Parotid gland (tissue), 1 donor: ENCODE measurements around a stretch of chr14.

- PRO-cap, result no peak
Measured at GRCh38 chr14:105410931-105412274, 8.2 kb upstream of the MTA1 start.

DNA sequence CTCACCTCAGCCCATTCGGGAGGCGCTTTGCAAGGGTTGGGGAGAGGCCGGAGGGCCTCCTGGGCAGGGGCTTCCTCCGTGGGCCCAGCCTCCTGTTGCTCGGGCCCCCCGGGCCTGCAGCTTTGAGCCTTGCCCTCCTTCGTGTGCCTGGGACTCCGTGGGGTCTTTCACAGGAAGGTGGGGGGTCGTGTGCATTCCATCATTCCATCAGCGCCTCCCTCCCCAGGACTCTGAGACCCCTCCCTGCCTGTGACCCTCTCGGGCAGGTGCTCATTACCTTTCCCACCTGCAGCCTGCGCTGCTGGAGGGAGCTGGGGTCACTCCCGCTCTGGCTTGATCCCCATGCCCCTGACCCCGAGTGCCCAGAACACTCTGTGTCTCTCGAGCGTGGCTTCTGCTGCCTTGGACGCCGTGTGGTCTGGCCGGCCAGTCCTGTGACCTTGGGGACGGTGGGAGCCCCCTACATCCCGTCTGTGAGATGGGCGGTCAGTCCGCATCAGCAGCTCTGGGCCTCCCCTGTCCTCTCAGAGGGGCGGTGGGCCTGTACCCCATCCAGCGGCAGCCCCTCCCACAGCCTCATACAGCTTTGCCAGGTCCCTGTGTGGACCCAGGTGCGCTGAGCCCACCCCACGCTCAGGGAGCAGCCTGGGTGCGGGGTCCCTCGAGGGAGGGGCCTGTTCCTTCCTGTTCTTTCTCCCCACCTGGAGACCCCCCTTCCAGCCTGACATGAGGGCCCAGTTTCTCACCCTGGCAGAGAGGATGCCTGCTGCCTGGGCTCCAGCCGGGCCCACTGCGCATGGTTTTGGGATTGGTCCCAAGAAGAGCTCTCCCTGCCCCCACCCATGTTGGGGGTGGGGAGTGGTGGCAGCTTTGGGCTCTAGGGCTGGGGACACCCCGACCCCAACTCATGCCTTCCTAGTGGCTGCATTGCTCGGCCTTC is 1.3 kb downstream of the MTA1 start:
- PRO-cap, result no peak

GRCh38 chr14:105470740-105471423 is 3.7 kb upstream of the CRIP2 start:
- PRO-cap, result no peak

- PRO-cap, result unidirectional peak, minus-strand start at chr14:105528504
Measured at GRCh38 chr14:105527759-105528841, 1.7 kb downstream of the TMEM121 start.

- PRO-cap, result no peak
Measured at GRCh38 chr14:105687679-105688619, 161.6 kb downstream of the TMEM121 start.

- PRO-cap, result no peak
Measured at GRCh38 chr14:105855322-105856460, 329.3 kb downstream of the TMEM121 start.

DNA sequence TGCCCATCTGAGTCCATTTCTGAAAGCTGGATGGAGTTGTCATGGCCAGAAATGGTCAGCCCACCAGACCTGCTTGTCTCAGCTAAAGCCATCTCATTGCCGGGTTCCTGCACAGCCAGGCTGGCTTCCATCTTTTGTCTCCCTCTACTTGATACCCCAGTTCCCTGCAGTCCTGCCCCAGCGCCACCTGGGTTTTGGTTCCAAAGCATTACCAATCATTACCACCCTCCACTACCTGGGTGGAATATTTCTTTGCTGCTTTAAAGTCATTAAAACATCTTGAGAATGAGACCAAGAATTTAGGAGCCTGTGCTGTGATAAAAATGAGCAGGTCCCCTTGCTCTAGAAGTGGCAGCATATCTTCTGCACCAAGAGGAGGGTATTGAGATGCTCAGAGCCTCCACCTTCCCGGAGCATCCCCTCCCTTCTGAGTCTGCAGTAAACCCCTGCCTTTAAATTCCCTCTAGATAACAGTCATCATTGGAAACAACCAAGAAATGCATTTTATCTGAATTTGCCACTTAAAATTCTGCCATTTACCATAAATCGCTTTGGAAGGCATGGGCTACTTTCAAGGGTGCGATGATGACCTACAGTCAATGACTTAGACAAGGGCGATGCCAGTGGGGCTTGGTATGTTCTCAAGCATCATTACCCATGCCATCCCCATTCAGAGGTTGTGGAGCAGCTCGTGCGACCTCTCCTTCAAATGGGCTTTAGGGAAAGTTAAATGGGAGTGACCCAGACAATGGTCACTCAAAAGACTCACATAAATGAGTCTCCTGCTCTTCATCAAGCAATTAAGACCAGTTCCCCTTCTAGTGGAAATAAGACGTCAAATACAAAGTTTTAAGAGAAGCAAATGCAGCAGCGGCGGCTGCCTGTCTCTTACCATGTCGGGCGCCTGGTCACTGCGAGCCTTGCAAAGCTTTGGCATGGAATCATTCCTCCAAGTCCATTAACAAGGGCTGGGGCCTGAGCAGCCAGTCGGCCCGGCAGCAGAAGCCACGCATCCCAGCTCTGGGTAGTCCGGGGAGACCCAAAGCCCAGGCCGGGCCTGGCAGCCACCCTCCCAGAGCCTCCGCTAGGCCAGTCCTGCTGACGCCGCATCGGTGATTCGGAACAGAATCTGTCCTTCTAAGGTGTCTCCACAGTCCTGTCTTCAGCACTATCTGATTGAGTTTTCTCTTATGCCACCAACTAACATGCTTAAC is 334.4 kb downstream of the TMEM121 start:
- PRO-cap, result no peak

GRCh38 chr14:105898493-105899149 is 372.2 kb downstream of the TMEM121 start:
- PRO-cap, result no peak

DNA sequence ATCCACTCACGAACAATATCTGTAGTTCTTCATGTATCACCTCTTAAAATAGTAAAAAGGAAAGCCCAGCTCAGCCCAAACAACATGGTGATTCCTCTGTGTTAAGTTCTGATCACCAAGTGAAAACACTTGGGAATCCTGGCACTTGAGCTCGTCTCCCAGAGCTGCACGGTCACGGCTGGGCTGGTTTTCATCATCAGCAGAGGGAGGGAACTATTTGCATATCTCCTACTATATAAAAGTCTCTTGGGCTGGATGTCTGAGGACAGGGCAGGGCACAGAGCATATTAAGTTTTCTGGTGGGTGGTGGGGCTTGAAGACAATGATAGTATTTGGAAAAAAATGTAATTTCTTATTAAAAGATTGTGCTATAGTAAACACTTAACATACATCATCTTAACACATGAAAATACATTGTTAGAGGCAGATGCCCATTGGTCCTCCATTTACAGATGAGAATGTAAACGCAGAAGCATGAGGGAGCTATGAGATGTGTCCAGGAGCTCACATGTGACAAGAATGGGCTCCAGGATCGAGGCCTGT is 870.7 kb downstream of the TMEM121 start:
- PRO-cap, result no peak

- PRO-cap, result no peak
Measured at GRCh38 chr14:106511478-106512021, 985.2 kb downstream of the TMEM121 start.

DNA sequence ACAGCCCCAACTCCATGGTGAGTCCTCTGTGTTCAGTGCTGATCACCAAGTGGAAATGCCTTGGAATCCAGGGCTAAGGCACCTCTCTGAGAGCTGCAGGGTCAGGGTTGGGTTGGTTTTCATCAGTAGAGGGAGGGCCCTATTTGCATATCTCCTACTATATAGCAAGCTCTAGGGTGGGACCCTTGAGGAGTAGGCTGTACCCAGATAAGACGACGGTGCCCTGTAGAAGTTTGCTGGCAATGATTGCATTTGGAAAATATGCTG is 1011.8 kb downstream of the TMEM121 start:
- PRO-cap, result no peak

DNA sequence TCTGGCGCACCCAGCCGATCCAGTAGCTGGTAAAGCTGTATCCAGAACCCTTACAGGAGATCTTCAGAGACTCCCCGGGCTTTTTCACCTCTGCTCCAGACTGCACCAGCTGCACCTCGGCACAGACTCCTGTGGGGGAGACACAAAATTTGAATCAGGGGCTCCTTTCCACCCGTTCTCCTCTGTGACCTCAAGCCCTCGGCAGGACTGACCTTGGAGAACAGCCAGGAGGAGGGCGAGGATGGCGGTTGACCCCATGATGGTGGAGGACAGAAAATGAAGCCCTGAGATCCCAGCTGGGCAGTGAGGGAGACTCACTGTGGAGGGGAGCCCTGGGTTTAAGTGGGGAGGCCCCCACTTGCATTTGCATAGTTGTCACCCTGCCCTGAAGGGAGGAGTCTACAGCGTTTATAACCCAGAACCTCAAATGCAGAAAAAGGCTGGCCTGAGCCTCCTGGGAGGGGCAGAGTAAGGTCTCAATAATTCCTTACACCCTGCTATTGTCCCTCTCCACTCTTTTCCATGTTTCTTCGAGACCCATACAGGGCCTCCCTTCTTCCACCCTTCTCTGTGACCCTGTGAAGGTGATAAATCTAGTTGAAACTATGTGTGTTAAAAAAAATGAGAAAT is 1052.7 kb downstream of the TMEM121 start:
- PRO-cap, result no peak

GRCh38 chr14:106675335-106675768 is 1149.0 kb downstream of the TMEM121 start:
- PRO-cap, result no peak

DNA sequence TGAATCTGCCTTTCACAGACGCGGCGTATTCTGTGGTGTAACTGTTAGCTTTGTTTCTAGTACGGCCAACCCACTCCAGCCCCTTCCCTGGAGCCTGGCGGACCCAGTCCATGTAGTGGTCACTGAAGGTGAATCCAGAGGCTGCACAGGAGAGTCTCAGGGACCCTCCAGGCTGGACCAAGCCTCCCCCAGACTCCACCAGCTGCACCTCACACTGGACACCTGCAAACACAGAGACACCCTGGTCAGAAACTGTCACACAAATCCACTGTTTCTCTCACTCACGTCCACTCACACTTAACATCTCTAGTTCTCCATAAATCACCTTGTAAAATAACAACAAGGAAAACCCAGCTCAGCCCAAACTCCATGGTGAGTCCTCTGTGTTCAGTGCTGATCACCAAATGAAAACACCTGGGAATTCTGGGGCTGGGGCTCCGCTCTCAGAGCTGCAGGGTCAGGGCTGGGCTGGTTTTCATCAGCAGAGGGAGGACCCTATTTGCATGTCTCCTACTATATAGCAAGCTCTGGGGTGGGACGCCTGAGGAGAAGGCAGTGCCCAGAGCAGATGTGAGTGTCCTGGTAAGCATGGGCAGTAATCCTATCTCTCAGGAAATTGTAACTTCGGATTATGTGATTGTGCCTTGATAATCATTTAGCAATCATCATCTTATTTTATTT is 1264.5 kb downstream of the TMEM121 start:
- PRO-cap, result no peak

GRCh38 chr14:106813389-106813963 is 1287.1 kb downstream of the TMEM121 start:
- PRO-cap, result no peak

DNA sequence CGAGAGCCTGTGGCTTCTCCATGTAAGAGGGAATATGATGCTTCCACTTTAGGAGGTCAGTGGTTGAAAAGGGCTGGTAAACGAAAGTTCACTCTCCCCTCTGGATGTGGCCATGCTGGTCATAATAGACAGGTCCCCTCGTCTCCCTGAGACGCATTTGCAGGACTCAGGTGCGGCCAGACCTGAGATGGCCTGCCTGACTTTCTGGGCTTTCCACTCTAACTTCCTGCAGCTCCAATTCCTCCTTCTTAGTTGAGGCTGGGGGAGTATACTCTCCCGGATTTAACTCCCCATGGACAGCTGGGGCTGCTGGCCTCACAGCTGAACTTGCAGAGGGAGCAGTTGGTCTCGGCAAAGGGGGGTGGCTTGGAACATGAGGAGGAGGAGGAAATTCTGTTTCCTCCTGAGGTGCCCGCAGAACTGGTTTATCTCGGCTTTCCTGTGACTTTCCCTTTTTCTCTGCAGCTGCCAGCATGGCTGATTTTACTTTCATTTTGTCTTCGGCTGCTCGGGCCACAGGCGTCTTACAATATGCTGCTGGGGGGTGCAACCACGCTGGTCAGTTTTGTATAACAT is 1317.4 kb downstream of the TMEM121 start:
- PRO-cap, result no peak

DNA sequence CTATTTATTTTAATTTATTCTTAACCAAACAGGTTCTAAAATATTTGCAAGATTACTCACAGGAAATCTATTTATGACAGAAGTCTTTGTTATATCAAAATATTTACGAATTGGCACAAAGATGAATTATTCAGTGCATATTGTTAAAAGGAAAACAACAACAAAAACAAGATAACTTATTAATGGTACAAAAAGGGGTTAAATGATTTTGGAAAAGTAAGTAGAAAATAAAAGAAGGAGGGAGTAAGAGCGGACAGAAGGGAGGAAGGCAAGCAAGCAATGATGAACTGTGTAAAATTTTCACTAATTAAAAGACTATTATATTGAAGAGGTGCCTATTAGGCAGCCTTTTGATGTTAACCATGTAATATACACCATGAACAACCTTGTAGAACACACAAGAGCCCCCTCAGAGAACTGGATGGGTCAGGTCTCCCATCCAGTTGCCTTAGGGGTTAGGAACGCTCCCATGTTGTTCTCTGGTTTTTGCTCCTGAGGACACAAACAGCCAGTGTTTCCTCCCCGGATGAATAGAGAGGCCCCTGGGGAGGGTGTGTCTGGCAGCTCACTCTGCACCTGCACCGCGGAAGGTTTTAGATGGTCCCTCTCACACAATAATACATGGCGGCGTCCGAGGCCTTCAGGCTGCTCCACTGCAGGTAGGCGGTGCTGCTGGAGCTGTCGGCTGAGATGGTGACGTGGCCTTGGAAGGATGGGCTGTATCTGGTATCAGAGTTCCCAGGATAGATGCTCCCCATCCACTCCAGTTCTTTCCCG is 1324.3 kb downstream of the TMEM121 start:
- PRO-cap, result no peak

DNA sequence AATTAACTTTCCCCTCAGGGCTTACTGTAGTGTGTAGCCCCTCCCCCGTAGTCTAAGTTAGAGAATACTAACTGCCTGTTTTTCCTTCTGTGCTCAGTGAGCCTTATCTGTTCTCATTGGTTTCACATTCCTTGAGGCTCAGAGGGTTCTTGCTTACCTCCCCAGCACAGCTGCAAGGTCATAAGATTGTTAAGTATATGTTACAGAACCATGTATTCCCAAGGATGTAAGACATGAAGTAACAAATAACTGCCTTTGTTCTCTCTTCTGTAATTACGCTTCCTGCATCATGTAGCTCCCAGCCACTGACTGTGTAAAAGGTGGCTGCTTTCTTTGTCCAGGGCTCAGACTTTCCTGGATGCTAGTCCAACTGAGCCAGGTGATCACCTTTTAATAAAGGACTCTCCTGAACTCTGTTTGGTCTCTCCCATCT is 1351.2 kb downstream of the TMEM121 start:
- PRO-cap, result no peak